ENCODE data around the genes ZBTB44 and NCAPD3.

DNA sequence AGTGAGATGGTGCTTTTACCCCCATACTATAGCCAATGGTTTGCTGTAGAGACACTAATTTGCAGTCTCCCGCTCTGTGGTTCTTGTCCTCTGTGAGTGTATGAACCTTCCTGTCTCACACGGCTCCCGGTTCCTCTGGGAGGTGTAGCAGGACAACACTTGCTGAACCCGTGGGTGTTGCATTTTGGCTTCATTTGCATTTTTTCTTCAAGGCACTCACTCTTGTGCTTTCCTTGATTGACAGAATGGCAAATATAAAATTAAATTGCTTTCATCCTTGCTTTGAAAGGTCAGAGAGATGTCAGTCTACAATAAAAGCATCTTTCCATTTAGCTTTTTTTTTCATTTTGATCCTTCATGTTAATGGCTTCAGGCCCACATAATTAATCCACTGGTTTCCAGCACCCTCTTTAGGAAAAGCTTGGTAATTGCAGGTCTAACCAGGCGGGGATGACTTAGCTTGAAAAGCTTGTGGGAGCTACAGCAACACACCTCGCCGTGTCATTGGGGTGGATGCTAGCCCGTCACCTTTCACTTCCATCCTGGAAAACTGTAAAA, 27.5 kb upstream of the ST14 start:
- PRO-cap, result no peak
- RAMPAGE, long total RNA, result no peak

- PRO-cap, result no peak
- RAMPAGE, long total RNA, result no peak
Observed at GRCh38 chr11:130144013-130145232, 15.2 kb upstream of the ST14 start.

DNA sequence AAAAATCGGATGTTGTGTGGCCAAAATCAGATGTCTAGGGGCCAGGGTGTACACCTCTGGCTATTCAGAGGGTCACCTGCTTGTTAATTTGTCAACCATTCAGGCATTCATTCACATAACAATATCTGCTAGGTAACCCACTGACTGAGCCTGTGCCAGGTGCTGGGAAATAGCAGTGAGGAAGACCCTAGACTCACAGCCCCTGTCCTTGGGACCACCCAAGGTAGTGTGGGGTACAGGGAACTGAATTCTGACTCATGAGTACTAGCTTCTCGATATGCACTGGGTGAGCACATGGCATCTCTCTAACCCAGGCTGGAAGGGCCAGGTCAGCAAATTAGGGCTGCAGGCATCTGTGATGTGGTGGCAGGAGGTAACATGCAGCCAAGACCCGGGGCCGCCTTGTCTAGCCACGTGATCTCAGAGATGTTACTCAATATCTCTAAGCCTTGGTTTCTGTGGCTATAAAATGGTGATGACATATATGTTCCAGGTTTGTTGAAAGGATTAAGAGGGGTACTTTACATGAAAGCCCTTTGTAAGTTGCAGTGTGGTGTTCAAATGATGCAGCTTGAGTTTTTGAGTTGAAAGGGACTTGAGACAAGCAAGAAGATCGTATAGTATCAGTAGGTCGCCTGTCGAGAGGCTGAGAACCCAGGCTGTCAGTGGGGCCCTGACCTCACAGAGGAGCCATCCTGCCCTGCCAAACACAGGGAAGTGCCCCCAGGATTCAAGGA, 3.1 kb downstream of the ST14 start:
- PRO-cap, result no peak
- RAMPAGE, long total RNA, result no peak

- PRO-cap, result no peak
- RAMPAGE, long total RNA, result no peak
Observed at GRCh38 chr11:130181045-130182319, 21.9 kb downstream of the ST14 start.

DNA sequence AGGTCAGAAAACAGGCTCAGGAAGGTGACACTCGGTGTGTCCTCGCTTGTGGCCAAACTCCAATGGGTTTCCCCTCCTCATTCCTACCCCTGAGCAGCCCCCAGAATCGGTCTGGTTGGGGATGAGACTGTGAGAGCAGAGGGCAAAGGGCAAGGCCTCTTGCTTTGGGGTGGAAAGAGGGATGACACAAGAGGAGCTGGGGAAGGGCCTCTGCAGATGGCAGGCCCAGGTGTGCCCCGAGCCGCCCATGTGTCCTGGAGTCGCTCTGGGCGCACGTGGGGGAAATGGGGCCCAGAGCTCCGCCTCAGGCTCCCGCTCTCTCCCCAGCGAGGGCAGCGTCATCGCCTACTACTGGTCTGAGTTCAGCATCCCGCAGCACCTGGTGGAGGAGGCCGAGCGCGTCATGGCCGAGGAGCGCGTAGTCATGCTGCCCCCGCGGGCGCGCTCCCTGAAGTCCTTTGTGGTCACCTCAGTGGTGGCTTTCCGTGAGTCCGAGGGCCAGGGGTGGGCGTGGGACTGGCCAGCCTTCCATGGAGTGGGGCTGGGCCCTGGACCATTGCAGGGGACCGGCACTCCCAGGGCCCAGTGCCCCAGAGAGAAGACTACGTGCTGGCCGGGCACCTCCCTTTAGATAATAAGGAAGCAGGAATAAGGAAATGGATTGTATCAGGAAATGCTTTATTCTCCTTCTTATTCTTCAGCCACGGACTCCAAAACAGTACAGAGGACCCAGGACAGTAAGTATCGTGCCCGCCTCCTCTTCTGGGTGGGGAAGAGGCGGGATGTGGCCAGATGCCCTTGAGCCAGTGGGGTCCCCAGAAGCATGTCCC, 30.0 kb downstream of the ST14 start:
- PRO-cap, result no peak
- RAMPAGE, long total RNA, result no peak

- PRO-cap, result bidirectional peak, plus-strand start at chr11:130314568, minus-strand start at chr11:130314434; bidirectional peak, plus-strand start at chr11:130315035, minus-strand start at chr11:130314890
- RAMPAGE, long total RNA, result no peak
Observed at GRCh38 chr11:130313850-130314973, at the start of gene ZBTB44. Gene ZBTB44, minus strand, starts transcription at chr11:130314917.

DNA sequence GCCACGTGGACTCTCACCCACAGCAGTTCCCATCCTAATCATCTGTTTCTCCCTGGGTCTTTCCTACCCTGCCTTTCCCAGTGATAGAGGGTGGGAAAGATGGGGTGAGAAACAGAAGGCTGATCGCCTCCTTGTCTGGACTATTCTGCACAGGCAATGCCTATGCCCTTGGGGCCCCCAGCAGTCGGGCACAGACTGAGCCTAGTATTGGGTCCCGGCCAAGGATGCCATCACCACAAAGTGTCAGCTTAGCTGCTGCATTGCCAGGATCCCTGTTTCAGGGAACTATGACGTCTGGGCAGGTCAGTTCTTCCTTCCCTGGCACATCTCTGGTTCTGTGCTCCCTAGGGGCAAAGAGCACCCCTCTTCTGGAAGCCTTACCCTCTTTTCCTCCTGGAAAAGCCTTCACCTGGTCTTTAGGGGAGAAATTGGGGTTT, 2.2 kb downstream of the ADAMTS8 start:
- PRO-cap, result no peak
- RAMPAGE, long total RNA, result no peak

GRCh38 chr11:130453007-130453435, 4.6 kb downstream of the ADAMTS15 start:
- PRO-cap, result no peak
- RAMPAGE, long total RNA, result no peak

GRCh38 chr11:130528109-130528726, 79.8 kb downstream of the ADAMTS15 start:
- PRO-cap, result no peak
- RAMPAGE, long total RNA, result no peak

DNA sequence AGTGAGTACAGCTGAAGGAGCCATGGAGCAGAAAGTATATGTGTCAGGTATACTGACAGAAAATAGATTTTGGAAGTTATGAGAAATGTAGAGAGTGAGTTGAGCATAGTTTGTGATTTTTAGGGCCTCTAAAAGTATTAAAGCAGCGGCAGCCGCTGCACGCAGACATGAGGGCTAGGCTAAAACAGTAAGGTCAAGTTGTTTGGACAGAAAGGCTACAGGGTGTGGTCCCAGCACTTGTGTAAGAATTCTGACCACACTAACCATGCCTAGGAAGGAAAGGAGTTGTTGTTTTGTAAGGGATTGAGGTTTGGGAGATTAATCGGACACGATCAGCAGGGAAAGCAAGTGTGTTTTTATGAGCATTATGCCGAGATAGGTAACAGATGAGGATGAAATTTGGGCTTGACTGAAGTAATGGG, 117.9 kb downstream of the ADAMTS15 start:
- PRO-cap, result no peak
- RAMPAGE, long total RNA, result no peak

- PRO-cap, result no peak
- RAMPAGE, long total RNA, result no peak
Observed at GRCh38 chr11:130773391-130773833, 142.9 kb downstream of the SNX19 start.

GRCh38 chr11:132024432-132024892, 654.0 kb downstream of the NTM start:
- PRO-cap, result no peak
- RAMPAGE, long total RNA, result no peak

GRCh38 chr11:132126242-132126742, 755.9 kb downstream of the NTM start:
- PRO-cap, result no peak
- RAMPAGE, long total RNA, result no peak

DNA sequence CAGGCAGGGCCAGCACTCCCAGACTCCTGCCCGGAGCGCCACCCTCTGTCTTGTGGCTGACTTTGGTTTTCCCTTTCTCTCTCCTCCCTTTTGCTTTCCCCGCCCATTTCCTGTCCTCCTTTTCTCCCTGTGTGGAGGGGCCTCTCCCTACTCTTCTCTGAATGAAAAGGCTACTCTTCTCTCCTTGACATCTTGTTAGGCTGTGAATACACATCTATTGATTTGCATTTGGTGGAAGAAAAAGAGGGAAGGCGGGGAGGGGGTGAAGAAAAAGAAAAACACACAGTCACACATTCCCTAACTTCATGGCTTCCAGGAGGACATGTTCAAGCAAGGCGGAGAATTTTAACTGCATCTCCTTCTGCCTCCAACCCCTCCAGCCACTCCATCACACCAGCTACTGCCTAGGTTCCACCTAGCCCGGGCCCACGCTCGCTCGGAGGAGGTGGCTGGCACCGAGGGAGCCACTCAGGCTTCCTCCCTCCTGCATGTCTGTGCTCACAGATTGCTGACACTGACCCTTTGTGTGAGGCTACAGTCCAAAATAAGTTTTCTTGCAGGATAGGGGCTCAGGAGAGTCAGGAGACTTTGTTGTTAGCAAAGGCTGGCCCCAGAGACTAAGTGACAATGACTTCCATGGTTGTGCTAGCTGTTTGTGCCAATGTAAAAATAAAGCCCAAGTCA, 9.3 kb upstream of the OPCML start:
- PRO-cap, result no peak
- RAMPAGE, long total RNA, result no peak

- PRO-cap, result no peak
- RAMPAGE, long total RNA, result no peak
Observed at GRCh38 chr11:133697208-133697759, 148.0 kb downstream of the SPATA19 start.

DNA sequence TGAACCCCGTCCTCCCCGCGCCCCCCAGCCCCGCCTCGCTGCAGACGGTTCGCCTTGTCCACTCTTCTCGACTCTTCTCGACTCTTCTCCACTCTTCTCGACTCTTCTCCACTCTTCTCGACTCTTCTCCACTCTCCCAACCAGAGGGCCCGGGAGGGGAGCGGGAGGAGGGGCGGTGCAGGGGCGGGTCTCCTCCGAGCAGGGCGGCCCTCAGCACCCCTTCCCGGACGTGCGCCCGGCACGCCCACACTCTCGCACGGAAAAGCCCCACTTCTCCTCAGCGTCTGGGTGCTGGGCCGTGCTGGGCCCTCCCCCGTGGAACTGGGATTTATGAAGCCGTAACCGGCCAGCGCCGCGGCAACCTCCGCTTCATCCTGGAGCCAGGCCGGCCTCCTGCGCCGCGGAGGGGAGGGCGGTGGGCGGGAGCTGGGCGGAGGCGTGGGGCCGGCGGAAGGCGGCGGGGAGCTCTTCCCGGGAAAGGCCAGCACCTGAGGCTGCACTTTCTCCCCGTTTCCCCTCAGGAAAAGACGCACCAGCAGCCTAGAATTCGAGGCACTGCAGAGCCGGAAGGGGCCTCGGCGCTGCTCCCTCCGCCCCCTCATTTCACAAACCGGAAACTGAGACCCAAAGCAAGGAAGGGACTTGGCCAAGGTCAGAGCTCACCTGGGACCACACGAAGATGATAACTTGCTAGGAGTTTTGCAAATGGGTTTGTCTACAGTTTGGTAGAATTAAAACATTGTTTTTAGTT, 31.7 kb upstream of the JAM3 start:
- PRO-cap, result no peak
- RAMPAGE, long total RNA, result no peak

GRCh38 chr11:134050362-134051356, 18.2 kb upstream of the JAM3 start:
- PRO-cap, result no peak
- RAMPAGE, long total RNA, result no peak

DNA sequence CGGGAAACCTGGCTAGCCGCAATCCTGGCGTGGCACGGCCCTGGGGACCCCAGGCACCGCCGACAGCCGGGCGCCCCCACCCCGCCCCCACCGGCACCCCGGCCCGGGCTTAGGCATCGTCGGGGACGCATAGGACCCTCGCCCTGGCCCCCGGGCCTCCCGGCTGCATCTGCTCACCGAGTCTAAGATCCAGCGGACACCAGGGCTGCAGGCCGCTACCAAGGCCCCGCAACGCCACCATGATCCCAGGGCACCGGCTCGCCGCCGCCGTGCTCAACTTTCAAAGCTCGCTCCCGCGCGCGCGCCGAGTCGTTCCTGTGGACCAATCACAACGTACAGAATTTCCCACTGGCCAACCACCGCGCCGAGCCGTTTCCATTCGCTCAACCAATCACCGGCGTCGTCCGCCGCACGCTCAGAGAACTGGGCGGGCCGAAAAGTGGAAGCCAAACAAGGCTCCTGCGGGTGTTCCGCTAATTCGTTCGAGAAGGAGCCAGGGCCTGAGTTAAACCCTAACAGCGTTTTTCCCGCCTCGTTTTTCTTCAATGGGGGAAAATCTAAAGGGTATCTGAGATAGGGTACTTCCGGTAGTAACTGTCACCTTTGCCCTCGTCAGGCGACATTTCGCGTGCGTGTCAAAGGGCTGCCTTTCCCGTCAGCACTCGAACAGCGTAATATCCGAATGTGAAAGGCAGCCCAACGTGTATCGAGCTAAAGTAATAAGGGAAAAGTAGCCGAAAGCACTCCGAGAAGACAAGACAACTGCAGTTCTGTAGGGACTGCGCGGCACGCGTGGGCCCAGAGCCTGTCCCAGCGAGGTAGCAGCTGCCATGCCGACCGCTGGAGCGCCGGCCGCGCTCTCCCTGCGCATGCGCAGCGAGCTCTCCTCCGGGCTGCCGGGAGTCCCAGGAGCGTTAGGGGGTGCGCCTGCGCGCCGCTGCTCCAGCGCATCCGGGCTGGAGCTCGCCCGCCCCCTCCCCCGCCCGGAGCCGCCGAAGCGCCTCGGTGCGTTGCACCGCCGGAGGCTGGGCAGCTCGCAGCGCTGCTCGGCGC, at the start of gene NCAPD3:
Gene NCAPD3 (minus strand): TSS at position 282 of the 1,053 bp plus-strand sequence.
- PRO-cap, result bidirectional peak, plus-strand start at position 476 of the sequence, minus-strand start at position 282 of the sequence; unidirectional peak, minus-strand start at position 862 of the sequence
- RAMPAGE, long total RNA, result no peak

- PRO-cap, result no peak
- RAMPAGE, long total RNA, result no peak
Observed at GRCh38 chr11:134224739-134225314, 356 bp downstream of the VPS26B start.

DNA sequence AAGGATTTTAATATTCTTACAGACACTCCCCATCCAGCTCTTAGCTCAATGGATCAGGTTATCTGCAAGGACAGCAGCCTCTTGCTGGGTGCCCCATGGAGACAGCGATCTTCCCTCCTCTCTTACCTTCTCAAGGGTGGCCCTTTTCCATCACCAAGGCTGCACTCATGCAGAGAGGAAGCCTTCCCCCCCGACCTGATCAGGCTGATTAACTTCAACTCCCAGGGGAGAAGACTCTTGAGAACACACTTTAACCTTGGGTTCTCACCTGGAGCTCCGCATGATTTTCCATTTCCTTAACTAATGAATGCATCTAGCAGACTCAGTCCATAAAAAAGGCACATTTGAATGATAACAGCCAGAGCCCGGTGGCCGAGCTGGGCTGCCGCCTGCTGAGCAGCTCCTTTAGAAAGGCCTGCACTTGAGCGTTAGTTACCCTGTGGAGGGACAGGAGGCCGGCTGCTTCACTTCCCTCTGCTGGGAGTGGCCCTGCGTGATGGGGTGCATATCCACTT, 3.3 kb upstream of the GLB1L3 start:
- PRO-cap, result no peak
- RAMPAGE, long total RNA, result no peak

All from Karpas-422 (cell line).